ENCODE measurements around a stretch of chr12.

GRCh38 chr12:2858867-2859553, 2.2 kb upstream of the TEX52 start:
- RRBS: 98% methylated on average over 2 of the region's 16 CpGs

GRCh38 chr12:2998522-2999300, 39.5 kb downstream of the TEAD4 start:
- RRBS: 61% methylated on average over 4 of the region's 19 CpGs

DNA sequence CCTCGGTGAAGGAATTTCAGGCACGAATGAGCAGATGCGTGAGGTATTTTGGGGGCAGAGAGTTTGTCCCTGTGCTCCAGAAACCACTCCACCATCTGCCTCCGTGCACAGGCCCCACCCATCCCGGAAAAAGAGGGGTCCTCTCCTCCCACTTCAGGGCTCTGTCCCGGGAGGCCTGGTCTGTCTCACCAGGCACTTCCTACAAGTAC, 55.8 kb downstream of the TSPAN9 start:
- RRBS: 62% methylated on average over 1 of the region's 6 CpGs

DNA sequence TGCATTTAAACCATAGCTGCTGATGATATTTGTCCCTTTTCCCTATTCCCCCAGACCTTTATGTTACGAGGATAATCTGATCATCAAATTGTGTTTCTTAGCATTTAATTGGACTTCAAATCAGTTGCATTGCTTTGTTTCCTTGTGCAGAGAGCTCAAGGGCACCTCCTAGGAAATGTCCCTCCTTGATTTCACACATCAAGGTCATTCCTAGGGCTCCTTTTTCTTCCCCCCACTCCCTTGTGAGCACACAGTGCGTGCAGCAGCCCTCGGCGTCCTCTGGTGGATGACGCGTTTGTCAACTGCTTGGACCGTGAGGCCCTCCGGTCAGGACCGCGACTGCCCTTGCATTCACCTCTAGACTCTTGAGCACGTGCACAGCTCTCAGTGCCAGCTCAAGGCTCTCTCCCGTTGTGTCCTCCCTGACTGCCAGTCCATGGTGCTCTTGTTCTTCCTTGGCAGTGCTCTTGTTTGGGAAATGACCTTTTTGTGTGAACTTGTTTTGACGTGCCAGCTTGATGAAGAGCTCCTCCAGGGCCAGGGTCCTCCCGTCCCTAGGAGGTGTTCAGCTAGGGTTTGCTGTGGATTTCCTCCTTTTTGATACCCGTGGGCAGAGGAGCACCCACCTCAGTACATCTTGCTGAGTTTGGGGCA, 67.8 kb downstream of the TSPAN9 start:
- RRBS: no CpG with 5 or more reads among the region's 15 CpGs

- RRBS: no CpG with 5 or more reads among the region's 12 CpGs
These were observed 81.7 kb downstream of the TSPAN9 start for GRCh38 chr12:3158723-3159444.

DNA sequence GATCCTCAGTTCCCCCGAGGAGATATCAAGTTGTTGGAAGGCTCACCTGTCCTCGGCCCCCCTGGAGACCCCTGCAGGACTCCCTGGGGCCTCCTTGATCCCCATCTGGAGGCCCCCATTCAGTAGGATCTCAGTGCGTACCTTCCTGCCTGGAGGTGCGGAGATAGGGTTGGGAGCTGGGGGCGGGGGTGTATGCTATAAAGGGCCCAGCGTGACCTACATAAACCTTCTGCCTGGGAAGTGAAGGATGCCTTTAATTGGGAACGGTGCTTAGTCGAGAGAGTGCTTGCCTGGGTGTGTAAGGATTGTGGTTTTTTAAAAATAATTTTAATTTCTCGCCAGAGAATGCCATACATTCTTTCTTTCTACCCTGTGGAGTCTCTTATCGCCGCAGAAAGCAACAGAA, 153.6 kb downstream of the TSPAN9 start:
- RRBS: no CpG with 5 or more reads among the region's 11 CpGs

- RRBS: no CpG with 5 or more reads among the region's 21 CpGs
These were observed 159.5 kb downstream of the TSPAN9 start for GRCh38 chr12:3236329-3237414.

GRCh38 chr12:3251094-3251503, 173.9 kb downstream of the TSPAN9 start:
- RRBS: no CpG with 5 or more reads among the region's 5 CpGs

DNA sequence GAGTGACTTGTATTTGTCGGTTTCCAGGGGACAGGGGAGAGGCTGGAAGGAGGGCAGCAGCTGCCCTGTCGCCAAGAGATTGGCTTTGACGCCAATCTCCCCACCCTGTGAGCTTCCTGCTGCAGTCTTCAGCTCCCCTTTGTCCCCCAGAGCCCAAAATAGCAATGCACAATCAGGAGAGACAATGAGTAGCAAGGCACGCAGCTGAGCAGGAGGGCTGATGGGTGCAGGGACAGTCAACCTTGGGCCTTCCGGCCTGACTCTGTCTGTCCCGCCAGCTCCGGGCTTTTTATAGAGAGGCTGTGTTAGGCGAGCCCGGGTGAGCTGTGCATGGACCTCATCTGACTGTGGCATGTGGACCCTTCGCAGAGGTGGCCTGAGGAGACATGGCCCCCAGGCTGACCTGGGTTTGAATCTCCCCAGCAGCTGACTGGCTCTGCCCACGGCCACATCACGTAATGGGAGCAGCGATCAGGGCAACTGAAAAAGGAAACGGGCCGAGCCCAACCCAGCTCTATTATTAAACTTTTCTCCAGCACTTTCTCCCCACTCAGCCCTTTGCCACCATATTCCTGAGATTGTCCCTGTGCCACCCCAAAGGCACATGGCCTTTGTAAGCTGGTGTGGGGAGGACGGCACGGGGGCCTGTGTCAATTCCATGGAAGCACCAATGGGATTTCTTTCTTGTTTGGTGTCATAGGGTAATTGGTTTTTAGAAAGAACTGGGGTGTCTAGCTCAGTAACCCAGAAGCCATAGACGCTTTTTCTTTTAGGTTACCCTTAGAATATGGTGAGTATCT, 178.0 kb downstream of the TSPAN9 start:
- RRBS: 77% methylated on average over 2 of the region's 18 CpGs

- RRBS: 96% methylated on average over 9 of the region's 33 CpGs
These were observed 178.8 kb downstream of the TSPAN9 start for GRCh38 chr12:3255737-3256678.

DNA sequence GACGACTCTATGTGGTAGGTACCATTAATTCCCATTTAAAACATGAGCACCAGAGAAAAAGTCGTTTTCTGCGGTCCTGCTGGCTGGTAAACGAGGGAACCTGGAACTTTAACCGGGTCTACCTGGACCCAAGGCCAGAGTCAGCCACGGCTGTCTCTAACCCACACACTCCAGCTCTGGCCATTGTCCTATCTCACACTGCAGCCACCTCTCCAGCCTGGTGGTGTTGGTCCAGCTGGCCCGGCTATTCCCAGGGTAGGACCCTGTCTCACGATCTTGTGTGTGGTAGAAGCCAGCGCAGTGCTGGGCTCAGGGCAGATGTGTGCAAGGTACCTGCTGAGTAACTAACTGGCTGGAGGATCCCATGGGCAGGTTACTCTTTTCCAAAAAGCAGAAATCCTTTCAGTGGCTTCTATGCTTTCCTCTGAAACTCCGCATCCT, 187.6 kb downstream of the TSPAN9 start:
- RRBS: no CpG with 5 or more reads among the region's 10 CpGs

- RRBS: no CpG with 5 or more reads among the region's 4 CpGs
These were observed 175.5 kb upstream of the PRMT8 start for GRCh38 chr12:3315538-3315796.

GRCh38 chr12:3490698-3491072, 318 bp upstream of the PRMT8 start:
- RRBS: no CpG with 5 or more reads among the region's 26 CpGs

GRCh38 chr12:3704618-3705244, 48.2 kb downstream of the CRACR2A start:
- RRBS: no CpG with 5 or more reads among the region's 3 CpGs

DNA sequence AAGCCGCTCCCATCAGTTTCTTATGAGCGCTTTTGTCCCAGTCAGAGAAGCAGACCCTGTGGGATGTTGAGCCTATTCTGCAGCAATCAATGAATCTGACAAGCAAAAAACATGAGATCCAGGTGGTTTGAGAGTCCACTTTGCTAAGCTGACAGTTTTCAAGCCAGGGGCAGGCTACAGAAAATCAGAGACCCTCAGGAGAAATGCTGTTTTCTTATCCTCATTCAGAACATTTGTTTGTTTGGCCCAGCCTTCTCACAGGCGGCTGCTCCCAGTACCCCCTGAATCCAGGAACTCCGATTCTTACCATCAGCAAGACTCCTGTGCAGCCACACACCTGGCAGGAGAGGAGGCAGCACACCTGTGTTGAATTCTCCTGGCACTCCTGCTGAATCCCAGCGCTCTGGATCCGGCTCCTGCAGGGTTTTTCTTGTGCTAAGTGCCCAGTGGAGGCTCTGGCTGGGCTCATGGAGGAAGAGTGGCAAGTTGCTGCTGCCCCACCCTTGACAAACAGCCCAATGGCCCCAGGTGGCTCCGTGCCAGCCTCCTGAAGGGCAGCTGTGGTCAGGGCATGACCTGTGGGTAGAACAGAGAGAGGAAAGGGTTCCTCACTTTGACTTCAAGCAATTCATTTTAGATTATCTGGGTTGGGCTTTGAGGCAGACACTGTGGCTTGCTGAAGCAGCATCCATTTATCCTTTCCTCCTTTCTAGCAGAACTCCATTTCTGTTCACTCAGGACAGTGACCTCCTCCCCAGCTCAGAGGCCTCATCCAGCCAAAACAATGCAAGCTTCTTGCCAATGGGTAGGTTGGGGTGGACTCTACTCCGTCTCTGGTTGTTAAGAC, 20.1 kb downstream of the CRACR2A start:
- RRBS: no CpG with 5 or more reads among the region's 8 CpGs

- RRBS: no CpG with 5 or more reads among the region's 4 CpGs
These were observed 12.2 kb upstream of the PARP11 start for GRCh38 chr12:3885470-3885799.

DNA sequence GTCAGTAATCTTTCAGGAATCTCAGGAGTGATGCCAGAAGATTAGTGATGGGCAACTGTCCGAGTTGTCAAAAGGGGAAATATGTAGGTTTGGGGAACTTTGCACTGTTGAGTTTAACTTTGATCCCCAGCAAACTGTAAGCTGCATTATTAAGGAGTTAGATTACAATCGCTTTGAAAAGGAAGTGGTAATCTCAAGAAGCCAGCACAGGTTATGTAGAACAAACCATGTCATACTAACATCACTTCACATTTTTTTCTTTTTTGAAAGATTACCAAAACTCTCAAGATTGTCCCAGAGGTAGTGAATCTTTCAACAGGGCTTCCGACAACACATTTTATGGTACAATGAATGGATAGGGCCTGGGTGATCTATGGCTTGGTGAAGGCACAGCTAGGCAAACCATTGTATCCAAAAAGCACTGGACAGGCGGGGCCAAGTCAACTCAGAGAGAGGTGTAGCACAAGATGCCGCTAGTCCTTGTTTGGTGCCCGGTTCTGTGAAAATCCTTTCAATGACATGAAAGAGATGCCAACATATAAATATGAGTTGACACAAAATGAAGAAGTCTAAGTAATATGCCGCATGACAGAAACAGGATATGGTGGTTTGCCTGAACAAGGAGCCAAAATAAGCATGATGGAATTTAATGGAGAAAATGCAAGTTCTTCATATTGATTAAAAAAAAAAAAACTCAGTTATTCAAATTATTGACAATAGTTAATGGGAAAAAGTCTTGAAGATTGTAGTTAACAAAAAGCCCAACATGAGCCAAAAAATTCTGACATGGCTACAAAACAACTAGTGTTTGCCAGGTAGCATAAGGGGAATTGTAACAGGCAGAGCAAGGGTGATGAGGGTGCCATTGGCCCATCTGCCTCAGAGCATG, 24.4 kb upstream of the PARP11 start:
- RRBS: no CpG with 5 or more reads among the region's 7 CpGs

DNA sequence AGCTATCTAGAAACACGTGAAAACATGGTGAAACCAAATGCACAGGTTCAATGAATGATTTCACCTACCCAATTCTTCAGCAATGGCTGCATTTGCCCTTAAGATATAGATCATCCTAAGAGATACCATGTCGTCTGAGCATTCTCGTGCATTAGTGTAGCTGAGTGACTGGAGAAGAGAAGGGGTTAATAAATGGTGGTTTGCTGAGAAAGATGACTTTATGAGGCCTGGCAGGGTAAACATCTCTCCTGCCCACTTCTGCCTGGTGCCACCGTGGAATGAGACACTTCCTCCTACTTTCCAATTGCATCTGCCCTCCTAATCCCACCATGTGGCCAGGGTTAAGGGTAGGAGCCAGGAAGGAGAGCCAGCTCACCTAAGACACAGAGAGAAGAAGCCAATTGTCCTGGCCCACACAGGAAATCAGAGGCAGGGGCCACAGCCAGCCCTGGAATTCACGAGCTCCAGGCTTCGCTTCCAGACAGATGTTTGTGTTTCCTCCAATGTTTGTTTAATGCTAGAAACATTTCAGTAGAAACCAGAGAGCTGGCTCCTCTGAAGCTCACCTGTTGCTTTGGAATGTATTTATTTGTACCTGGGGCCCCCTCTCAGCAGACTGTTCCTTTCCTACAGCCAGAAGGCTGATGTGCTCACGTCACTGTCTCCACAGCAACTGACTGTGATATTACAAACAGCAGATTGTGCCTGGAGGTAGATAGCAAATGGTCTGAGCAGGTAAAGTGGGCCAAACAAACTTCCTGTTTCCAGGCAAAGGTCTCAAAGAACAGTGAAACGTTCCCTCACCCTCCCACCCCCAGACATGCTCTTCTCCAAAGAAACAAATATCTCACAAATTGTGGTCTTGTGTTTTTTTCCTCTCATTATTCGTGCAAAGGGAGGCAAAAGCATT, 126.1 kb upstream of the PARP11 start:
- RRBS: no CpG with 5 or more reads among the region's 9 CpGs

GRCh38 chr12:4011431-4012067, 138.3 kb upstream of the PARP11 start:
- RRBS: 61% methylated on average over 2 of the region's 11 CpGs

- RRBS: 11% methylated on average over 13 of the region's 64 CpGs
These were observed 108.8 kb upstream of the CCND2 start for GRCh38 chr12:4164450-4165406.

Data from islet of Langerhans (tissue), 1 donor.